Heart right ventricle (tissue), 2 donors: Measurements from ENCODE around the gene BIVM.

DNA sequence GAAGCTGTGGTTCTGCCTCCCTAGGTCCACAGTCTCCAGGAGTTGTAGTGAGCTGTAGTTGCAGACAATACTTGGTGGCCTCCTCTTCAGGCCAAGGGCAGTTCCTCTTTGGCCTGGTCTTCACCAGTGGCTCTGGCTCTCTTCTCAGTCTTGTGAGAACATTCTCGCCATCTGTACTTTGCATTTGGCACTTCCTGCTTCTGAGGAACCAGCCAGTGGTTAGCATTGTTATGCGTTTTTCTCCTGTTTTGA is 40.7 kb downstream of the PCCA start:
- PRO-cap, 2 experiments: no peak in any of the 2 experiments

DNA sequence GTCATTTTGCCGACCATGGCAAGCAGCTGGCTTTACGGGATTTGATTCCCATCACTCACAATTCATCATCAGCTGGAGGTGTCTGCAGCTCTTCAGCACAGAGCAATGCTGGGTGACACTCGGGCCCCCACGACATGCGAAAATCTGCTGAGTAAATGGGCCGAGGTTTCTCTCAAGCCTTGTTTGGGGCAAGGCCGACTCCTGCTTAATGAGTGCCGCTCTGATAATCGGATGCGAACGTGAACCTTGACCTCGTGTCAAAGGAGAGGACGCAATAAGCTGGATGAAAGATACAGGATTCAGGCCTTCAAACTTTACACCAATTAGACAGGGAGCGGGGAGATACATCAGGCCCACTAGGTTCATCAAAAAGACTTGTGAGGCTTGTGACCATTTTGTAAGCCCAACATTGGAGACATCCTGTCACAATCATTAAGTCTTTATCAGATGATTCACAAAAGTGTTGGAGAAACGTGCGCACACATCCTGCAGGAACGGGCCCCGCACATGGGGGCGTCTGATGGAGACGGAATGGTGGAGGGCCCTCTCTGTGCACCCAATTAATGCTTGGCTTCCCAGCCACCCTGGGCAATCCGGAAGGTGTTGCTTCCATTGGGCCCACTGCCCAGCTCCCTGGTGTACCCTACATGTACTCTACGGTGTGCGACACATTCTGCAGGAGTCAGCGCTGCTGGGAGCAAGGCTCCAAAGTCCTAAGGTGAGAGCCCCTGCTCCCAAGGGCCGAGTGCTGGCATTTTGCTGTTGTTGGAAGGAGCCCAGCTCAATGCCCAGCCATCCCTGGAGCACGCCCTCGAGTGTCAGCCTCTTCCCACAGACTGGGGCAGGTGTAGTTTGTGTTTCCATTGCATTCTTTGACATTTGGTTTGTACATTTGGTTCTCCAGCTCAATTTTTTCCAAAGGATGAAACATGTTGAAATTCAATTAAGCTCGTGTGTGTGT is 64.9 kb downstream of the GGACT start:
- PRO-cap, 2 experiments: no peak in any of the 2 experiments

DNA sequence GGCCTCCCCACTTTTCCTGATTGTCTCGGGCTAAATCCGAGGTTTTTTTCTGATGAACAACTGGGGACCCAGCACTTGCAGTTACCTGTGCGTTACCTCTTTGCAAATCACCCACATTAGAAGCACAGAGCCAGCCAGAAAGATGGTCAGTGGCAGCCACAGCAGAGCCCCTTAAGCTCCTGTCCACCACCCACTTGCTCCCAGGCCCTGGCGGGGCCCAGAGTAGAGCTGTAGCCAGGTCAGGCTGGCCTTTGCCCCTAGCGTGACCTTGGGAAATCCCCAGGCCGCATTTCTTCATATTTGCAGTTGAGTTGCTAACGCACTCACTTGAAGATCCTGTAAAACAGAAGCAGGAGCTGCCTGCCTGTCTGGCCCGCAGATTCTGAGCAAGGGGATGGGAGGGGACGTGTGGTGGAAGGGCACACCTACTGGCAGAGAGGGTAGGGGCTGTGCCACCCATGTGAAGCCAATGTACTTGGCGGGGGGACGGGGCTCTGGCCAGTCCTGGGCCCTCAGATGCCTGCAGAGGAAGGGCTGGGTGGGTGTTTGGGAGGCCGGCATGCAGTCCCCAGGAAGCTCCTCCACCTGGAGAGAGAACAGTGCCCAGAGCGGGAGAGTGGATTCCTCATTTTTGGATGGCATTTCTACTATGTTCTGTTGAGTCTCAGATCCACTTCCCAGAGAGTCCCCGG is 63.2 kb downstream of the GGACT start:
- PRO-cap, 2 experiments: no peak in any of the 2 experiments

GRCh38 chr13:100529726-100530341 is 58.8 kb downstream of the GGACT start:
- PRO-cap, 2 experiments: no peak in any of the 2 experiments

GRCh38 chr13:100673754-100674304 is 766 bp downstream of the TMTC4 start:
- PRO-cap, 2 experiments: peak in 2 of 2 experiments; most common plus-strand start chr13:100674045 (in 2); most common minus-strand start chr13:100673897 (in 1)

DNA sequence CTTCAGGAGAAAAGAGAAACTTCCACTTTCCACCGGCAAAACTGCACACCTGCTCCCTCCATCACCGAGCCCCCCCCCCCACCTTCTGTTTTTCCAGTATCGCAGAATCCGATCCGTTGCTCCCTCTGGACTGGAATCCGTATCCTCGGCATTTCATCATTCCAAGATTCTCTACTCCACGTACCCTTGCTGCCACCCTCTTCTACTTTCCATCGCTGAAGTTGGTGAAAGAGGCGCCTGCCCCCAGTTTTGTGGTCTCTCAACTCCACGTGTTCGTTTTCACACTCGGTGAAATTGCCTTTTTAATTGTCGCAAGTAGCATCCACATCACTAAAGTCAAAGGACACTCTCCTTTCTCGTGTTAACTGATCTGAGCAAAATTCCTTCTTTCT is 955 bp upstream of the TMTC4 start:
- PRO-cap, 2 experiments: no peak in any of the 2 experiments

DNA sequence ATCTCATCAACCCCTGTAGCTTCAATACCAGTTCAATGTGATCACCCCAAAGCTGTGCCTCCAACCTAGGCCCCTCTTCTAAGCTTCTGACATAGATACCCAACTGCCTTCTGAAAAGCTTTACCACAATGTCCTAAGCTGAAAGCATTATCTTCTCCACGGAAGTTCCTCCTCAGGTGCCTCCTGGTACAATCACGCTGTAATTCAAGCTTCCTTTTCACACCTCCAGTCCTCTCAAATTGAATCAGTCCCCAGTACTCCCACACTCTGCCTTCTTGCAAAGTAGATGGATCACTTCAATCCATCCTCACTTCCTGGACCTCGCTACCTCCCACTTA is 243.5 kb upstream of the TPP2 start:
- PRO-cap, 2 experiments: no peak in any of the 2 experiments

GRCh38 chr13:102400516-102401213 is 196.1 kb upstream of the TPP2 start:
- PRO-cap, 2 experiments: peak in 1 of 2 experiments; most common plus-strand start chr13:102401038 (in 1); most common minus-strand start chr13:102400903 (in 1)

DNA sequence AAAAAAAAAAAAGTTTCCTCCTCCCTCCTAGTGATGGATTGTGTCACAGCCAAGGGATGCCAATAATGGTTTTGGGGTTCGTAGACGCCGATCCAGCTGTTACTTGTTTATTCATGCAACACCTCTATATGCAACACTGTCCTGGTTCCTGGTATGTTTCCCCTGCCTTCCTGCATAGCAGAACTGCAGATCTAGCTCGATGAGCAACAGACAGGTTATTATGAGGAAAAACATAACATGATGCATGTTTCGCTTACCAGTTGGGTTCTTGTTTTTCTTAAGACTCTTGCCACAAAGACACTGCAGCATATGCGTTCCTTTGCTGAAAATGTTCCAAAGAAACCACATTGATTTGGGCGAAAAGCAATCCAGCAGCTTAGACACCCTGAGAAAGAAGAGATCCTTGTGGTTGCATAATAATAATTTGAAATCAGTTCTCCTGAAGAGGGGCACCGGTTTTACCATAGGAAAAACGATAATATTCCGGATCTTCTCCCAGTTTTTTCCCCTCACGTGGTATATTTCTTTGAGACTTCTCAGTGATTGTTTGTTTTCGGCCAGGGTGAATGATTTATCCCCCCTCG is 195.5 kb upstream of the TPP2 start:
- PRO-cap, 2 experiments: no peak in any of the 2 experiments

GRCh38 chr13:102798851-102799581 is at the start of gene BIVM:
TSS of gene BIVM (plus strand) at chr13:102799119.
- PRO-cap, 2 experiments: peak in 2 of 2 experiments; most common plus-strand start chr13:102799119 (in 2); most common minus-strand start chr13:102798938 (in 1)

GRCh38 chr13:102865475-102866019 is 19.7 kb downstream of the ERCC5 start:
- PRO-cap, 2 experiments: no peak in any of the 2 experiments

DNA sequence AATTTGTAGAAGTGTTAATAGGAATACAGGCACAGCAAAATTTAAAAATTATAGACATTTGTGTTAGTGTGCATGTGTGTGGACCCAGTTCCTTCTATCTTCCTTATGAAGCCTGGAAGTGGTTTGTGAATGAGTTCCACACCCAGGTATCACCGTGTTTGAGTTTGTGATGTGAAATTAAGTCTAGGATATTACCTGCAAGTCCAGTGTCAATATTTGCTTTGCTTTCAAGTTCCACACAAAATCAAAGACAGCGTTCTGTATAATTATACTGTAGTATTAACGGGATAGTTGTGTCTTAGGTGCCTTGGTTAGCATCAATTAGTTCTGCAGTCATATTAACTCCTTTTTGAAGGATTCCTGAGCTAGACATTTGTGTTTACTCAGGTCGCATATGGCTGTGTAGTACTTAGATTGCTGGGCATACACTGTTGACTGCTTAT is 54.3 kb downstream of the ERCC5 start:
- PRO-cap, 2 experiments: no peak in any of the 2 experiments

DNA sequence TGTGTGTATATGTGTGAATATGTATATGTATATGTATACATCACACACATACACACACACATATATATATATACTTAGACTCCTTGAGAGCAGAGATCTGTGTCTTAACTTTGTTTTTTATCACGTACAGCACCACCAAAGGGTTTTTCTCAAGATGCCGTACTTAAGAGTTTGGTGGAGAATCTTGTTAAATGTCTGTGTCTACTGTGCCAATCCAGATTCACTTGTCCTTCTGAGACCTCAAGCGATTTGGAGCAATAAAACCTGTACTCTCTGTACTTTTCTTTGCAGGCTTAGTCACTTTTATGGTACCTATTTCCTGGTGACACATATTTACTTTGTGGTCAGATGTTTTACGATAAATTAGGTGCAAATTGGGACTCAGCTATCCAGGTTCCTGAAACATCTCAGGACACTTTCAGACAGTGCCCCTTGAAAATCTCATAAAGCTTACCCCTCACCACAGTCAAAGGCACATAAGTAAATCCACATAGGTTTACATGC is 438.9 kb downstream of the EFNB2 start:
- PRO-cap, 2 experiments: no peak in any of the 2 experiments

- PRO-cap, 2 experiments: no peak in any of the 2 experiments
Measured at GRCh38 chr13:106151267-106151841, 384.1 kb downstream of the EFNB2 start.

DNA sequence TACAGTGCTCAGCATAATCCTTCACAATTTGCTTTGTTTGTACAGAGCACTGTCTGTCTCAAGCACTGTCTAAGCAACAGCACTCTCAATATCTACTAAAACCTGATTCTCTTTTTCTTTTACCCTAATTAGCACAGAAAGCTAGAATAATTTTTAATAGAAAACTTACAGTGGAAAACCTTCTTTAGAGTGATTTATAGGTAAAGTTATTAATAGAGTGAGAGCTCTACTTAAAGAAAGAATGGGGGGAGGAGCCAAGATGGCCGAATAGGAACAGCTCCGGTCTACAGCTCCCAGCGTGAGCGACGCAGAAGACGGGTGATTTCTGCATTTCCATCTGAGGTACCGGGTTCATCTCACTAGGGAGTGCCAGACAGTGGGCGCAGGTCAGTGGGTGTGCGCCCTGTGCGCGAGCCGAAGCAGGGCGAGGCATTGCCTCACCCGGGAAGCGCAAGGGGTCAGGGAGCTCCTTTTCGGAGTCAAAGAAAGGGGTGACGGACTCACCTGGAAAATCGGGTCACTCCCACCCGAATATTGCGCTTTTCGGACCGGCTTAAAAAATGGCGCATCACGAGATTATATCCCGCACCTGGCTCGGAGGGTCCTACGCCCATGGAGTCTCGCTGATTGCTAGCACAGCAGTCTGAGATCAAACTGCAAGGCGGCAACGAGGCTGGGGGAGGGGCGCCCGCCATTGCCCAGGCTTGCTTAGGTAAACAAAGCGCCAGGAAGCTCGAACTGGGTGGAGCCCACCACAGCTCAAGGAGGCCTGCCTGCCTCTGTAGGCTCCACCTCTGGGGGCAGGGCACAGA is 322.0 kb downstream of the EFNB2 start:
- PRO-cap, 2 experiments: no peak in any of the 2 experiments

- PRO-cap, 2 experiments: peak in 1 of 2 experiments; most common plus-strand start chr13:106484867 (in 1)
Measured at GRCh38 chr13:106484701-106485468, 50.6 kb downstream of the EFNB2 start.

- PRO-cap, 2 experiments: peak in 1 of 2 experiments; most common plus-strand start chr13:106530752 (in 1); most common minus-strand start chr13:106530713 (in 1)
Measured at GRCh38 chr13:106530262-106531144, 5.0 kb downstream of the EFNB2 start.

DNA sequence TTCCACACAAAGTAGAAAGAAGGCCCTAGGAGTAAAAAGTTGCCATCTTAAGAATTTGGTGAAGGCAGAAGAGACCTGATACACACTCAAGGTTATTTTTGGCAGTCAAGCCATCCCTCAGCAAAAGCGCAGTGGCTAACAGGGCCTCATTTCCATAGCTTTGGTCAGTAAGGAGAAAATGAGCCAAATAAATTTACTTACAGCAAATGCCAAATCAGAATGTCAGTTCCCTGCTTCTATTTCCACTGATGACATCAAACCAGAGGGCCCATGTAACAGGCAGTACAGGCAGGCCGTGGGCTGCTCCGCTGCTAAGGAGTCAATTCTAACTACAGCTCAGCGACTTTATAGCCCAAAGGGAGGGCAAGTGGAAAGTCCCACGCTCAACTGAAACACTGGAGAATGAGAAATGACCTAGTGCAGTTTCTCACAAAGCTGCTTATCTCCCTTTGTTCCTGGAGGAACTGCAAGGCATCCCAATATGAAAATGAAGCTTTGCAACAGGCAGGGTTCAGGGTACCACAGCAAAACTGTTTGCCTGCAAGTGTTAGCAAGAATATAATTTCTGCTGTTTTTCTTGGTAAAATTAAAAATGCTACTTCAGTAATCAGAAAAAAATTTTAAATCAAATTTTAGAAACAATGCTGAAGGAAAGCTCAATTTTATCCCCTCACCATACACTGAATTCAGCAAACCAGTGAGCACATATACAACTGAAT is 6.1 kb downstream of the ARGLU1 start:
- PRO-cap, 2 experiments: peak in 1 of 2 experiments; most common plus-strand start position 322 of the sequence (in 1); most common minus-strand start position 321 of the sequence (in 1)

- PRO-cap, 2 experiments: no peak in any of the 2 experiments
Measured at GRCh38 chr13:106619964-106620455, 52.1 kb upstream of the ARGLU1 start.

- PRO-cap, 2 experiments: peak in 2 of 2 experiments; most common minus-strand start chr13:106917100 (in 2)
Measured at GRCh38 chr13:106916841-106917156, 348.9 kb upstream of the ARGLU1 start.